Cardiac ventricle fibroblast (primary cell): Measurements from ENCODE around the genes RPL4 and SMAD6.

GRCh38 chr15:66252990-66253550 is 480 bp downstream of the MEGF11 start:
- RAMPAGE, long total RNA: no peak

DNA sequence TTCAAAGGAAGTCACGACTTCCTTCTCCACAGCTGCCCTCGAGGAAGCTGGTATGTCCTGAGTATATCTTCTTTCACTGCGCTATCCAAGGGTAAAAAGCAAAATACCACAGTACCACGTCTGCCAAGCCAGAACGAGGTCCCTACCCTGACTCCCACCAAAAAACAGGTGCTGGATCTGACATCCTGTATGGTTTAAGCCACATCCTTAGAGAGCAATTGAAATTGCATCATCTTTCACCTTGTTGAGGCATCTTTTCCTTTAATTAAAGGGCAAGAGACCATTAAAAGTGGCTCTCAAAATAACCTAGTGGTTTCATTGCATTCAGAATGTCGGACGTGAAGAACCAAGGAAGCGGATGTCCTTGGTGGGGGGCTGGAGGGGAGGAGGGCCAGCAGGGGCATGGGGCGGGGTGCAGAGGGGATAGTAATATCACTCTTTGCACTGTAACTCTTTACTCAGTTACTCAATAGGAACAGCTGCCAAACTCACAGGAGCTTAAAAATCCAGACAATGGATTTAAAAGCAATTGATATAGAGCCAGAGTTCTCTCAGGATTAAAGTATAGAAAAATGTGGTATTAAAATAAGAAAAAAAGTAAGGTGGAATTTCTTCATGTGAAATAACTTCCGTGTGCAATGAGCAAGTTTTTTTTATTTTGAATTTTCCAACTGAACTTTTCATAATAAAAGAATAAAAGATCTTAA is 13.8 kb upstream of the TIPIN start:
- RAMPAGE, long total RNA: no peak

DNA sequence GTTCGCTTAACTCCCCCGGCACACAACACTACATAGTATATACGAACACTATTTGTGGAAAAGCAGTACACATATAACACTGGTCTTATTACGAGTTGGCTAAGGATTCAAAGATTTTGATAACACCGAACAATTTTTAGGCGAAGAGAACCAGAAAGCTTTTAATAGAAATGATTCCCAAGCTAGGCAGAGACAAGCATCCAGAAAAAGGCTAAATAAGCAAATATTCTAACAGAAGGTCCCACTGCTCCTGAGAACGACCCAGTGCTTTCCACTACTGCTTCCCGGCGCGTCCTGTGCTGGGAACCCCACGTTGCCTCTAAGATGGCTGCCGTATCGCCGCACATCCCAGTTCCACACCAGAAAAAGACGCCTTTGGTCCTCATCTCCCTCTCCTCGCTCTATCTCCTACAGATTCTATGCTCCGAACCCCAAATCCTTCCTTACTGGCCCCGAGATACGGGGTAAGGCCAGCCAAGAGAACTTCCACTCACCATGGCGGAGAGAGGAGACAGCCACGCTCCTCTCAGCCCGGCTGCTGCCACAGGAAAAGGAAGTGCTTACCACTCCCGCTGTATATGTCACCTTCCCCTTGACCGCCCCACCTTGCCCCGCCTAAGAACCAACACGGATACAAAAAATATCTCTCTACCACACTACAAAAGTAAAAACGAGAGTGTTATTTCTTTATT is at the start of gene RPL4:
RPL4 (minus strand) TSS at position 562 of the 692 bp plus-strand sequence.
- RAMPAGE, long total RNA: start-site peak on the minus strand centred at position 538 of the sequence, 24 bp wide, 1,080 and 94 reads in 2 replicates

GRCh38 chr15:66701815-66702664 is at the start of gene SMAD6:
SMAD6 (plus strand) TSS chr15:66702236.
- RAMPAGE, long total RNA: no peak

- RAMPAGE, long total RNA: no peak
Observed at GRCh38 chr15:66708156-66708947, 6.3 kb downstream of the SMAD6 start.

DNA sequence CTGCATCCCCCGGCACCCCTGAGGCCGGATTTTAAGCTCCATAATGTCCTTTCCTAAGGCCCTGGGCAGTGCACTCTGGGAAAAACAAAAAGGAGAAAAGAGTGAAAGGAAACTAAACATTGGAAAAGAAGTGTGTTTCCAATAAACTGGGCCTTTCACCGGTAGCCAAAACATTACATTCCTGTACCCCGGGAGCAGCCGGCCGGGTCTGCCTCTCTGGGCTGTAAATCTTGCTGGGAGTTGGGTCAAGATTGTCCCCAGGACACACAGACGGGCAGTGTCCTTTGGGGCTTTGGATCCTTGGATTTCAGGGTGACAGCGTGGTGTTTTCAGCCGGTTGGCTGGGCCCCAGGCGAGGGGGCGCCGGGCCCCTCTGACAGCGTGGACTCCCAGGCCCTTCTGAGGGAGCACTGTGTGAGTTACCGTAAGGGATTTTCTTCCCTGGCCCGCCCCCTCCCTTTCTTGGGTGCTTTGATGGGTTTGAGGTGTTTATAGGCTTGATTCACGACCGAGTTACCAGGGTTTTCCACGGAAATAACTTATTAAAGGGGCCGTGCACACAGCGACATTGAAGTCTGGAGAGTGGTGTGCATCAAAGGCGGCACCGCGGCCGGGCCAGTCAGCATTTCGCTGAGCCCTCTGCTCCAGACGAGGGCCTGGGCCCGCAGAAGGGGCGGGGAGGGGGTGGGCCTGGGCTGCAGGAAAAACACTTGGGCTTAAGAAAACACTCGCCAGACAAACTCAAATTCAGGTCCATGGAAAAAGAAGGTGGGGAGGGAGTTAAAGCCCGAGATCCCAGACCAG is 27.4 kb downstream of the SMAD6 start:
- RAMPAGE, long total RNA: no peak

GRCh38 chr15:66761844-66762070 is 59.7 kb downstream of the SMAD6 start:
- RAMPAGE, long total RNA: no peak

DNA sequence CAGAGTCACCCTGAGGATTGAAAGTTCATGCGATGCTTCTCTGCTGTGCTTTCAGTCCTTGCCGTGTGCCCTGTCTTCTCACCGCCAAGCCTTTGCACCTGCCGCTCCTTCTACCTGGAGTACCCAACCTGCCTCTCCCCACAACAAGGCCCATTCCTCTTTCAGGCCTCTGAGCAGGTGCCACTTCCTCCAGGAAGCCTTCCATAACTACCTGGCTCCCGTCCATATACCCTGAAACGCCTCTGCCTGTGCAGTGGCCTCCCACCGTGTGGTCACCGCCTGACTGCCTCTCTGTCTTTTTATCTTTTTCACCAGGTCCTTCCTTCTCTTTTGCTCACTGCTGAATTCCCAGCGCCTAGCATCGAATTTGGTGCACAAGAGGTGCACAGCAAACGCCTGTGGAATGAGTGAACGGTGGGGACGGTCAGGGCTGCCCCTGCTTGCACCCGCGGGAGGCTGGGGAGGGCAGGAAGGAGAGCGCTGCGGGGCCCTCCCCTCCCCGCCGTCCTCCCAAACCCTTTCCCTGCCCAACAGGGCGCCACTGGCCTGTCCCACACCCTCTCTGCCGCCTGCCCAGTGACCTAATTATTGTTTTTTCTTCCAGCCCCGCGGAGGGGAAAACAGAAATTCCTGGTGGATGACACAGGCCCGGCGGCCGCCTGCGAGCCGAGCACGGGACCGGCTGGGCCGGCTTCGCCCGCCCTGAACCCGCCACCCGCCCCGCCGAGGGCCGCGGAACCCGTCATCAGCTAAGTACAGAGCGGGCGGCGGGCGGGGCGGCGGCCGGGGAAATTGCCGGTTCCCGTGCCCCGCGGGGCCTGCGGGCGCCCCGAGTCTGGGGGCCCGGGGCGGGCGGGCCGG is 140.0 kb downstream of the SMAD6 start:
- RAMPAGE, long total RNA: no peak

- RAMPAGE, long total RNA: no peak
Observed at GRCh38 chr15:66938542-66938815, 126.9 kb upstream of the SMAD3 start.

DNA sequence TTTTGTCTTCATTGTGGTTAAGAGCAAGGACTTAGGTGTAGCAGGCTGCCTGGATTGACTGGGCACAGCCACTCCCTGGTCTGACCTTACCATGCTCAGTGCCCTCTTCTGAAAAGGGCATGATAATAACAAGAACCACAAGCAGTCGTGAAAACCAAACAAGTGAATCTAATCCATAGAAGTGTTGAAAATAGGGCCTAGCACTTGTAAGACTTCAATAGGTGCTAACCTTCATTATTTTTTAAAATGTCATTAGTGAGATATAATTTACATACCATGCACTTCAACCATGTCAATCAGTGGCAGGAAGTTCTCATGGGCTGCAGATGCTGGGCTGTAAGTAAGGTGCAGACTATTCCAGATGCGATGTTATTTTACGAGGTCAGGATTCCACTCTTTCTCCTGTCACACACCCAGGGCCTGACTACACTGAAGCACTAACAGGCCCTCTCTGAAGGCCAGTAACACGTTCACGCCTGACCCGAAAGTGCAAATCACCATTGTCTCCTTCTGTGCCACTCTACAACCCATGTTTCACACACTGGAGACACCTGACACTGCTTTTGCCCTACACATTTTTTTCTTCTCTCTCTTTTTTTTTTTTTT is 9.2 kb upstream of the SMAD3 start:
- RAMPAGE, long total RNA: no peak

- RAMPAGE, long total RNA: no peak
Observed at GRCh38 chr15:67059050-67059718, 6.2 kb upstream of the SMAD3 start.

DNA sequence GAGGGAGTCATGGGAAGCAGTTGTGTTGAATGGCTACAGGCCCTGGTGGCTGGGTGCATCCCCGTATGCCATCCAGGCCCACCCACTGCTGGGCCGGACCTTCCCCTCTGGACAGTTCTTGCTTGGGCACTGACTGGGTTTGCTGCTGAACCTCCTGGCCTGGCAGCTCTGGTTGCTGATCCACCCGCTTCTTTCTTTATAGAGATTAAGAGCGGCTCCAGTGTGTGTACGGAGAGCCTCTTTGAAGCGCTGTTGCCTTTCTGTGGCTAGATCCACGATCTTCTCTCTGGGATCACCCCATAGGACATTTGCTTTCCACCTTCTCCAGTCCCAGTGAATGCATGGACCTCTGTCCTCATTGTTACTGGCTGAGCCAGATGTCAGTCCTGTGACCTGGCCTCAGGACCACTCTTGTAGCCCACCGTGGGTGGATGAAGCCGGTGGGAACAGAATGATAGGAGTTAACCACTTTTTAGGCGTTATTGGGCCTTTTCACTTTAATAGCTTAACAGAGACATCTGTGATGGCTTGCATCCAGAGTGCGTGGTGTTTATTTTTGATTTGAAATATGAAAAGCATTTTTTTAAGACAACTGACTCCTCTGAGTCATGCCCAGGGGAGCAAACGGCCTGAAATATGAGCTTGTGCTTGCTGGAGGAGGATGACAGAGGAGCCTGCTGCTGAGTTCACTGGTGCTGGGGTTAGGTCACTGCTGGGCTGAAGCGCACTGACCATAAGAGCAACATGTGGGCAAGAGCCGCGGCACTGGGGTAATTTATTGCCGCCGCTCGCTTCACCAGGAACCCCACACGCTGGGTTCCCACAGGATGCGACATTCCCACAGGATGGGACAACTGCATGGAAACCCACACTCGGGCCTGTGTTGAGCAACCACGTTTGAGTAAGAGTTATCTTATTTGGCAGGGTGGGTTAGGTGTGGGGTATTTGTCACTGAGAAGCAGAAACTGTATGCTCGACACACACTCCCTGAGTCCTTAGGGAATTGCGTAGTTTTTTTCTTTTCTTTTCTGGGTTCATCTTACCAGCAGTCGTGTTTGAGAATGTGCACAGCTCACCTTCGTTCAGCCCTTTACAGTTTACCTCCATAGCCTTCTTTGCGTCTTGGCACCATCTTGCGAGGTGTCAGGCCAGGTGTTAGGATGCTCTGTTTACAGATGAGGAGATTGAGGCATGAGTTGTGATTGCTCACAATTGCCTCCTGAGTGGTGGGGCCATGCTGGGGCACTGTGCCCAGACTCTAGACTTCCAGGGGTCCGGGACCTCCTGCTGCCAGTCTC is 60.1 kb downstream of the SMAD3 start:
- RAMPAGE, long total RNA: no peak

DNA sequence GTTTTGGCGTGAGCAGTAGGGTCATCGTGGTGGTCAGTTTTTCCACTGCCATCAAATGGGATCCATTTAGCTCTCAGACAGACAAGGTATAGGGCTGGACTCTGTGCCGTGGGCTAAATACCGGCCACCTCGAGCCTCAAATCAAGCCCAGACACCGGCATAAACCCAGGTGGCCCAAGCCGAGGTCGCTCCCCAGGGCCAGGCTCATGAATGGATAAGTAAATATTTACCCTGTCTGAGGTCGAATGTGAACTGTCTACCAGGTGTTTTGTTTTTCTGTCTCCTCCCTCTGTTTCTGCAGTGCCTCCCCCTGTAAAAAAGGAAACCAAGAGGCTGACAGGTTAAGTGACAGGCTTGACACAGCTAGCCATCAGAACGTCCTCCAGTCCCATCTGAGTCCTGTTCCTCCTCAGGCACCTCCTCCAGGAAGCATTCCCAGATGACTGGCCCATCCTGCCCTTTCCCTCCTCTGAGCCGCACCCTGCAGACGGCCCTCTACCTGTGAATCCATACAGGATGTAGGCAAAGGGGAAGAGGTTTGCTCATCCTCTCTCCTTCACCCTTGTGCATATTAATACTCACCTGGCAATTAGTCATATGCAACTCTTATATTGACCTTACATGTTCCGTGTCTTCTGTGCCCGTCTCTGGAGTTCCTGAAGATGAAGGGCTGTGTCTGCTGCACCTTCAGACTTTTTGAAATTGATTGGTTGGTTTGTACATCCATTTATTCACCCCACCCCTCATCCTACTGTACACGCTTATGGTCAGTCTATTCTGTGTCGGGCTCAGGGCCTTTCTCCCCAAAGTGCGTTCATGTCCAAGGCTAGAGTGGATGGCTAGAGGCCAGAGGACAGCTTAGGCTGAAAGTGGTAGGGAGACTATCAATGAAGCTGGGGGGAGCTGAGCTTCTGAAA is 61.9 kb downstream of the SMAD3 start:
- RAMPAGE, long total RNA: no peak

DNA sequence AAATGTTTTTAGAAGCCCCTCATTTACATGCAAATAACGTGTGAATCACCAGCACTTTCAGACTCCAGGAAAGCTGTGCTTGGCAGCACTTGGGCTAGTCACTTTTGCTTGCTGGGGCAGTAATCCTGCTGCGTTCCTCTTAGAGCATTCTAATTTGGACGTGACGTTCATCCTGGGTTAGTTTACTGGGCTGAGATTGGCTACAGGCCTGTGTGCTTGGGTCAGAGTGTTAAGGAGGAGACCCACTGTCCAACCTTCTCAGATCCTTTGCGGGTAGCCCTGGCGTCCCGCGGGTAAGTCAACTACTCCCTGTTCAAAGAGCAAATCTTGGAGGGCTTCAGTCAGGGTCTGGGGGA is 88.6 kb downstream of the AAGAB start:
- RAMPAGE, long total RNA: no peak

DNA sequence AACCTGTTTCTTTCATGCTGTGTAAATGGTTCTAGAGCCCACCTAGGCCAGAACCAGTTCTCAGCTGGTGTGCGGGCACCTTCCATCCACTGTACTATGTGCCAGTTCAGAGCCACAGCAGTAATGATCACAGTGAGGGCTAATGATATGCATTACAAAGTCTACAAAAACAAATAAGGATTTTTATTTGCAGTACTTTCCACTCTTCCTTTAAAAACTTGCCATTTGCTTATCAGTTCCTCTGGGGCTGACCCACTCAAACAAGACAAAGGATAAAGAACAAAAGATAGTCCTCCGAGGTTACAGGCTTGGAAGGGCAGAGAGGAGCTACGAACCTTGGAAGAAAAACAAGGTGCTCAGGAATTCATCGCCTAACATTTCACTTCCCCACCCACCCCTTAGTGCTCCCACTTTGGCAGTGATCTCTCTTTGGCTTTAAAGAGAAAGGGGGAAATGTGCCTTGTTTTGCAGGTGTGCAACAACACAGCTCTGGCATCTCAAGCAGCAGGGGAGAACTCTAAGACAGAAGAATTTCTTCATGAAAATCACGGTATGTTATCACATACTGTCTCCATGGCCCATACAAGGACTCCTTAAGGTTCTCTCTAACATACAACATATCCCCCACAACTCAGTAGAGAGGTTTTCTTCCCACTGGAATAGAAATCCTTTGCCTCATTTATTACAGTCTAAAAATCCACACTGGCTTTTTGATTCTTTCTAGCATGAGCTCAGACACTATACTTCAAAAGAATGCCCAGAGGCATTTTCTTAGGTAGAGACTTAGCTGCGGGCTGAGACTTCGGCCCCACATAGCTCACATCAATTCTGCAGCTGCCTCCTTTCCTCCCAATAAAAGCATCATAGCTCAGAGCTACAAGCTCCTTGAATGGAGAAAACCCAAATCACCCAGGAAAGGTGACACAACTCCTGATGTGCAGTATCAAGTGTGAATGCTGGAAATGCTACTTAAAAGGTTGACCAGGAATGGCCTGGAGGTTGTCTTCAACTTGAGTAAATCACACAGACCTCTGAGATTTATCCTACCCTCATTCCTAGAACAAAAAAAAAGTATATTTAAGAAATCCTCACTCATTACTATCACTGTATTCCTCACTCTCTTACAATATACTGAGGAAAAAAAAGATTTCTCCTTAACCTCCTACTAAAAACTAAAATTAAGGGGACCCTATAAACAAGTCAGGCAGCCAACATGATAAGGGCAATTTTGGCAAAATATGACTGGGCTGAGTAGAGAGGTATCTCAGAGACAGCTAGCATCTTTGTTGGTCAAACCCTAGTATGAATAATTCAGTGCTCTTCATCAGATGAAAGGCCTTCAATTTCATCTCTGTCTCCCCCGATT is 52.5 kb downstream of the AAGAB start:
- RAMPAGE, long total RNA: no peak

DNA sequence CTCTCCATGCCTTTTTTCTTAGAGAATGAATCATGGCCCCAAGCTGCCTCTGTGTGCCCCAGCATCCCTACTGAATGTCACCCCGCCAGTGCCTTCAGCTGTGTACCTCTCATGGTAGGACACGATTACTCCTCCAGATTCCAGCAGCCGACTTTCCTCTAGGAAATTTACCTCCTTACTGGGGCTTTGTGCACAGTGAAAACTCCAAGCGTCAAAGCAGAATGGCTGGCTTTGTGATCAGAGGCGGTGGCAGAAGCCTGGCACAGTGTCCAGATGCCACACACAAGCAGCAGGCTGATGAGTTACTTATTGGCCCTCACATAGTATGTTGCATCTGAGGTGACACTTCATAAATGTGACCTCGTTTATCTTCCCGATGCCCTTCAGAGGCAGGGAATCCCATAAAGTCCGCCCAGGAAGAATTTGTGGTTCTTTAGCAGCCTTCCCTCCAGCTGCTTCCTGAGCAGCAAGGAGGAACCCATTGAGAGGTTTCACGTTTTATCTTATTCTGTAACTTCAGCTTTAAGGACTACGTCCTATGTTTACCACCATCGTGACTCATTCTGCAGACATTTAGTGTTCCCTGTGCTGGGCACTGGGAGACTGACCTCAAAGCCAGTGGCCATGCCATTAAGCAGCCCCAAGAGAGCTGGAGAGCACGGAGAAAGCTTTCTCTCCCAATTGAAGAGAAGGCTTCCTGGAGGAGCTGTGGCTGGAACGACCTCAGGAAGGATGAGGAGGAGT is 107.1 kb upstream of the C15orf61 start:
- RAMPAGE, long total RNA: no peak

- RAMPAGE, long total RNA: no peak
Observed at GRCh38 chr15:67642098-67642902, 99.8 kb downstream of the MAP2K5 start.

DNA sequence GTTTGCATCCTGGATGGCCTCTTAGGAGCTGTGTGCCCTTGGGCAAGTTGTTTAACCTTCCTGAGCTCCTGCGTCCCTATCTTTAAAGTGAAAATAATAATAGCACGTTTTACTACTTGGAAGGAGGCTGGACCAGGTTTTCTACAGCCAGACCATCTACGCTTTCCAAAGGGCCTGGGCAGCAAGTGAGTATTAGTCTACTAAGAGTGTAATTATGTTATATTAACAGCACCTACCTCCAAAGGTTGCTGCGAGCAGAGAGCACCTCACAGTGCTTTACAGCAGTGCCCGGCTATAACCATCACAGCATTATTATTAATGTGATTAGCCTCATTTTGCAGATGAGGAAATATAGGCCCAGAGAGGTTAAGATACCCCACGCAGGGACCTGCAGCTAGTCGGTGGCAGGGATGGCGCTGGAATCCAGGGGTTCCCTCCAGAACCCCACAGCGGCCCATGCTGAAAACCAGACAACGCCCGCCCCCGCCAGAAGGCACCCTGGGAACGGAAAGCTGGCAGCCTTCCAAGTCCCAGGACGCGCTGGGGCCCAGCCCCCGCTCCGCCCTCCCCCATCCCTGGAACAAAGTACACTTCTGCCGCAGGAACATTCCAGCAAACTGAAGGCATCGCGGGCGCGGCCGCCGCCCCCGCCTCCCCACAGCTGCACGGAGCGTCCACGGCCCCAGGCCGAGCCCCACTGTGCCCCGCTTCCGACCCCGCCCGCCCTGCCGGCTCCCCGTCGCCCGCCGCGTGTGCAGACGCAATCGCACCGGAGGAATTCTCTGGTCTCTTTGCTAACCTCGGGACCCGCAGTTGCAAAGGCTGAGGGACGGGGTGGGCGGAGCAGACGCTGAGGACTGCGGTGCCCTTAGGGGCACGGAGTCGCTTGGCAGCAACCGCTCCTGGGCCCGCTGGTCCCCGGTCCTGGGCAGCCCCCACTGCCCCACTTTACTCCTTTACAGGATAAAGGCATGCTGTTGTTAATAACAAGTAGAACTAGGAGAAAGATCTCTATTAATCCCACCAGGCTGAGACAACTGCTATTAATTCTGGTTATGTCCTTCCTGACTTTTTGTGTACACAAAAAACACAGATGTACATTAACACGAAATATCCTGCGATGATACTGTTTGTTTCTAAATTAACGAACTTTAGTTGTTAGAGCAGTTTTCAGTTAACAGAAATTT is 59.2 kb downstream of the SKOR1 start:
- RAMPAGE, long total RNA: no peak

DNA sequence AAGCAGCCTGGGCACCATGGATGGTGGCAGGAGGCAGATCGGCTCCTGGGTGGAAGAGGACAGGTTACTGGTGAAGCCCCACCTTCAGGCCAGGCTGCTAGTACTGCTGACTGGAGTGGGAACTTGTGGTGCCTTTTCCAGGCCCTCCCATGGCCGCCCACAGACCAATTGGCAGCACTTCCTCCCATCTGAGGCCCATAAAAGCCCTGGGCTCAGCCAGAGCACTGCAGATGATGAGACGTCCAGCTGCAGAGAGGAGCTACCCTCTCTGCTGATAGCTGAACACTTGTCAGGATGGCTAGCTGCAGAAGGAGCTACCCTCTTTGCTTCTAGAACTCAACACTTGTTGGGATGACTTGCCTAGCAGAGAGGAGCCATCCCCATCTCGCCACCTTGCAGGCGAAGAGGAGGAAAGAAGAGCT is 8.1 kb upstream of the PIAS1 start:
- RAMPAGE, long total RNA: no peak

DNA sequence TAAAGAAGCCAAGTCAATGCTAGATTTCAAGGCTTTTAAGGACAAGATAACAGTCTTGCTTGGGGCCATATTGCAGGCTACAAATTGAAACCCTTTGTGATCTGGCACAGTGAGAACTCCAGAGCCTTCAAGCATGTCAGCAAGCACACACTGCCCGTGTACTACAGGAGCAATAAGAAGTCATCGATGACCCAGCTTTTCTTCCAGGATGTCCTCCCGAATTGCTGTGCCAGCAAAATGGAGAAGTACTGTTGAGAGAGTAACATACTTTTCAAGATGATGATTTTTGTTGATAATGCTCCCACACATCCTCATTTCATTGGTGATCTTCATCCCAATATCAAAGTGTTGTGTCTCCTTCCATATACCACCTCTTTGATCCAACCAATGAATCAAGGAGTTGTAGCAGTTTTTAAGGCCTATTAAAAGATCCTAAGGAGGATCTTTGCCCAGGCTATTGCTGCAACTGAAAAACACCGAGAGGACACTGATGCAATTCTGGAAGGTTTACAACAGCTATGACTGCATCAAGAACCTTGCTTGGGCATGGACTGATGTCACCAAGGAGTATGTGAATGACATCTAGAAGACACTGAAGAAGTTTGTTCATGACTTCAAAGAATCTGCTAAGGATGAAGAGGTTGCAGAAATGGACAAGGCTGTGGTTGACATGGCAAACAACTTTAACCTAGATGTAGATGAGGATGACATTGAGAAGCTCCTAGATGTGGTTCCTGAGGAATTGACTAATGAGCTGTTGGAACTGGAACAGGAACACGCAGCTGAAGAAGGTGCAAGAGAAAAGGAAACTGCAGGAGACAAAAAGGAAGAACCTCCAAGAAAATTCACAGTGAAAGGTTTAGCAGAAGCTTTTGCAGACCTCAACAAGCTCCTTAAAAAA is 20.1 kb downstream of the CALML4 start:
- RAMPAGE, long total RNA: no peak